Mammary microvascular endothelial cell (primary cell): ENCODE data around the genes GIMAP4 and ABCB8.

- RAMPAGE, long total RNA = no peak
Observed at GRCh38 chr7:150563876-150564532, 3.2 kb upstream of the GIMAP4 start.

GRCh38 chr7:150566951-150567731, at the start of gene GIMAP4:
Gene GIMAP4 (plus strand): TSS chr7:150567390.
- RAMPAGE, long total RNA = start-site peak on the plus strand at chr7:150567357-150567415, 1,532 and 205 reads in 2 replicates

- RAMPAGE, long total RNA = no peak
Observed at GRCh38 chr7:150572071-150572911, 5.1 kb downstream of the GIMAP4 start.

GRCh38 chr7:150585241-150585463, 18.0 kb downstream of the GIMAP4 start:
- RAMPAGE, long total RNA = no peak

GRCh38 chr7:150676653-150677048, 8.9 kb upstream of the GIMAP2 start:
- RAMPAGE, long total RNA = no peak

GRCh38 chr7:150897477-150897824, 45.1 kb downstream of the AOC1 start:
- RAMPAGE, long total RNA = no peak

GRCh38 chr7:151012797-151013311, 11.4 kb downstream of the ATG9B start:
- RAMPAGE, long total RNA = no peak

DNA sequence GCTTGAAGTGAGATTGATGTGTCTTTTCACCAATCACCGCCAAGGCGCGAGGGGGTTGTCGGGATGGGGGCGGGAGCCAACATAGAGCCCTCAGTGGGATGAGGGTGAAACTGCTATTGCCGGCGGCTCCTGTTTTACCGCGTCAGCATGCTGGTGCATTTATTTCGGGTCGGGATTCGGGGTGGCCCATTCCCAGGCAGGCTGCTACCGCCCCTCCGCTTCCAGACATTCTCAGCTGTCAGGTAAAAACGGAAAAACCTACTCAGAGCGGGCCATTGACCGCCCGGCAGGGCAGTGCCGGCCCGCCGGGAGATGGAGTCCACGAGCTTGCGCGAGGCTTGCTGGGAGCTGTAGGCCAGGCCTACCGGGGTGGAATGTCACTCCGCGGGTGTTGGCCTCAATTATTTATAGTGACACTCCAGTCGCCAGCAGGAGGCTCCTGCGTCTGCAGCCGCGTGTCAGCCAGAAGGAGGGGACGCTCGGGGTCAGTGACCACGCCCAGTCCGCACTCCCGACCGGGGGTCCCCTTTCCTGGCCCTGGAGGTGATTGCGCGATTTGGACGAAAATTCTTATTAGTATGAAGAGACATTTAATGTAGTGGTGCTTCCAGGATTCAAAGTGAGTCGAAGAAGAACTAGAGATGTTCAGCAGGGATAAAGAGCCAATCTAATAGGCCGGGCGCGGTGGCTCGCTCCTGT, at the start of gene ABCB8:
ABCB8 (plus strand) TSS at position 82 of the 699 bp plus-strand sequence.
- RAMPAGE, long total RNA = start-site peak on the plus strand centred at position 93 of the sequence, 23 bp wide, 73 and 27 reads in 2 replicates

DNA sequence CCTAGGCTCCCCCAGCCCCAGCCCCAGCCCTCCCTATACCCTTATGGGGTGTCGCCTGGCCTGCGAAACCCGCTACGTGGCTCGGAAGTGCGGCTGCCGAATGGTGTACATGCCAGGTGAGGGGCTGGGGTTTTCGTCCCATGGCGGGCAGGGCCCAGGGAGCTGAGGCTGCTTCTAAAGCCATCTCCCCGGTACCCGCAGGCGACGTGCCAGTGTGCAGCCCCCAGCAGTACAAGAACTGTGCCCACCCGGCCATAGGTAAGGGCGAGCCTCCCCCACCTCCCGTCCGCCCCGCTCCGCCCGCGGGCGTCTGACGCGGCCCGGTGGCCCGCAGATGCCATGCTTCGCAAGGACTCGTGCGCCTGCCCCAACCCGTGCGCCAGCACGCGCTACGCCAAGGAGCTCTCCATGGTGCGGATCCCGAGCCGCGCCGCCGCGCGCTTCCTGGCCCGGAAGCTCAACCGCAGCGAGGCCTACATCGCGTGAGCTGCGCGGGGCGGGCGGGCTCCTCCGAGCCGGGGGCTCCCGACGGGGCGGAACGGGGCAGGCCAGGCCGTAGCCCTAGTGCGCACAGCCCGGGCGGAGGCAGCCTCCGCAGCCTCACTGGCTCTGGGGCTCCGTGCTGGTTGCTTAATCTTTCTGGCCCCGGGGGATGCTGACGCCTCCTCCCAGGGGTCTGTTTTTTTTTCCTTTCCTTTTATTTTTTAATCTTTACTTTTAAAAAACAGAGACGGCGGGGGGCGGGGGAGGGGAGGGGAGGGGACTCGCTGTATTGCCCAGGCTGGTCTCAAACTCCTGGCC, 2.7 kb downstream of the ASIC3 start:
- RAMPAGE, long total RNA = no peak

DNA sequence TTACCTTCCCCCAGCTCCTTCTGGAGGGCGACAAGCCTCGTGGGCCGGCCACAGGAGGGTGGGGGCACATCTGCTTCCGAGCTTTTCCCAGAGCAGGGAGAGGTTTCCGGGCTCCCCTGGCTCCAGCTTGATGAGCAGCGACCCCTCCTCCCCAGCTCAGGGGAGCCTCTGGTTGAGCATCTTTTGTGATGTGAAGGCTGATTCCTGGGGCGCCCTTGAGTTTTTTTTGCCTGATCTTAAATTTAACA, 2.2 kb downstream of the AGAP3 start:
- RAMPAGE, long total RNA = no peak

GRCh38 chr7:151113260-151114273, 27.3 kb downstream of the AGAP3 start:
- RAMPAGE, long total RNA = no peak

GRCh38 chr7:151123309-151124283, 37.3 kb downstream of the AGAP3 start:
- RAMPAGE, long total RNA = no peak

- RAMPAGE, long total RNA = no peak
Observed at GRCh38 chr7:151213237-151214055, 3.2 kb upstream of the H2BK1 start.

GRCh38 chr7:151237495-151238519, 5.5 kb downstream of the CHPF2 start:
- RAMPAGE, long total RNA = no peak

- RAMPAGE, long total RNA = no peak
Observed at GRCh38 chr7:151239359-151240628, 7.5 kb downstream of the CHPF2 start.

DNA sequence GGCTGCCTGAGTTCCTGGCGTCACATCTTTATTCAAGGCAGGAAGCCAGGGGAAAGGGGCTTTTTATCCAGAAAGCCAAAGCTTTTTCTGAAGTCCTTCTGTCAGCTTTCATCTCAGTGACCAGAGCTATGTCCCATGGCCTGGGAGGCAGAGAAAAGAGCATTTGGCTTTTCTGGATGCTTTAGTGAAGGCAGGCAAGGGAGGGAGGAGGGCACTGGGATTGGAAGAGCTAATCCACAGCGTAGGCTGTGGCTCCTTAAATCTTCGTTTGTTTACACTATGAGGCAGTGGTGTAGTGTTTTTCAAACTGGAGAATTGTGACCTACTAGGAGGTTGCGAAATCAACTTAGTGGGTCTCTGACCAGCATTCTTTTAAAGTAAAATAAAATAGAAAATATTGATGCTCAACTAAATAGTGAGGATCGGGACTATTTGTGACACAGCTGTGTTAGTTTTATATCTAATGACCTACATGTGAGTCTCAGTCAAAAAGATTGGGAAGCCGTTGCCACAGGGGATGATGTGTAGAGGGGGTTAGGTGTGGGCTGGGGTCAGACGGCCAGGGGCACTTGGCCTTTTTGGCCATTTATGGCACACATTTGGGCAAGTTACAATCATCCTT, 14.1 kb downstream of the CRYGN start:
- RAMPAGE, long total RNA = no peak

DNA sequence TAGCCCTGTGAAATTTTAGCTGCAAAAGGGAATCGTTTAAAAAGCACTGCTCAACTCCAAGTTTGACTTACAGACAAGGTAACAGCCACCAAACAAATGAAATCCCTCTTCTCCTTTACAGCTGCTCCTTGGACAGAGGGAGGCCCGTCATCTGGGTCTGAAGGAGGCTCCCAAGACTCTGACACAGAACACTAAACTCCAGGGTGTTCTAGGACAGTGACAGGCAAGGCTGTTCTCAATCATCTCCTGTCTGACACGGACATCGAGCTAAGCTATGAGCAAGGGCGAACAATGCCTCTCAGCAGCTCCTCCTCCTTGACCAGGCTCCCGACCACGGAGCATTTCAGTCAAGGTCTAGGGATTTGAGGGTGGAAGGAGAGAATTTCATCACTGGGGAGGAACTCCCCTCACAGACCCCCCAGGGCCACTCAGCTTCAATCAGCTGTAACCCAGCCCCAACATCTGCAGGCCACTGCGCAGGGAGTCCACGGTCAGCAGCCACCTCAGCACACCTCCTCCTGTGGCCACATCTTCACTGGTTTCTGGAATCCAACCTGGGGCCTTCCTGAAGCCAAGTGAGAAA, 26.2 kb upstream of the CRYGN start:
- RAMPAGE, long total RNA = no peak

- RAMPAGE, long total RNA = no peak
Observed at GRCh38 chr7:151550754-151551008, 31.0 kb upstream of the RHEB start.

DNA sequence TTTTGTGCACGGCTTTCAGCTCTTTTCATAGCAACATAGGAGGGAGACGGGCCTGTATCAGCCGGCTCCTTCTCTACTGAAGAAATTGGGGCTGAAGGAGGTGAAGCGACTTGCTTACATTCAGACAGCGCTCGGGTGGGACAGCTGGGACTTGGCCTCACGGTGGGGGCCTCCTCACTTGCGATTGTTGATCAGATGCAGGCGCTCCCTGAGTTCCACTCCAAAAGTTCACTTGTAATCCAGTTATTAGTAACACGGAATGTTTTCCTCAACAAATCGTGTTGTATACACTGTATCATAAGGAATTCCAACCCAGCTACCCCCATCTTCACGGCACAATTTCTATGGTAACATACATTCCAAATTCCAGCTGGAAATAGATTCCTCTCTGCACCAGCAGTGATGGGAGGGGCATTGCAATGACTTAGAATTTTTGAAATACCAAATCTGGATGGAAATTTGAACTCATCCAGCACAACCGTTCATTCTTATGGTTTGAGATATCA, 38.8 kb upstream of the RHEB start:
- RAMPAGE, long total RNA = no peak

- RAMPAGE, long total RNA = no peak
Observed at GRCh38 chr7:151669110-151670119, 149.7 kb upstream of the RHEB start.